ENCODE results near the genes TLR8 and GLRA2.

- CAGE, long polyA plus RNA, result no peak
- RRBS, result no CpG with 5 or more reads among the region's 5 CpGs
These were observed at the start of gene TLR8 for GRCh38 chrX:12906559-12906836. TLR8 (plus strand) TSS chrX:12906620.

- CAGE, long polyA plus RNA, result no peak
- RRBS, result no CpG with 5 or more reads among the region's 3 CpGs
These were observed 18.0 kb upstream of the TMSB4X start for GRCh38 chrX:12956849-12957317.

- CAGE, long polyA plus RNA, result no peak
- RRBS, result no CpG with 5 or more reads among the region's 8 CpGs
These were observed 1.0 kb upstream of the TMSB4X start for GRCh38 chrX:12973972-12974231.

GRCh38 chrX:12997867-12998706 lies 23.2 kb downstream of the TMSB4X start:
- CAGE, long polyA plus RNA, result no peak
- RRBS, result no CpG with 5 or more reads among the region's 5 CpGs

GRCh38 chrX:13000167-13000571 lies 25.3 kb downstream of the TMSB4X start:
- CAGE, long polyA plus RNA, result no peak
- RRBS, result no CpG with 5 or more reads among the region's 4 CpGs

GRCh38 chrX:13008183-13008830 lies 33.4 kb downstream of the TMSB4X start:
- CAGE, long polyA plus RNA, result no peak
- RRBS, result no CpG with 5 or more reads among the region's 6 CpGs

DNA sequence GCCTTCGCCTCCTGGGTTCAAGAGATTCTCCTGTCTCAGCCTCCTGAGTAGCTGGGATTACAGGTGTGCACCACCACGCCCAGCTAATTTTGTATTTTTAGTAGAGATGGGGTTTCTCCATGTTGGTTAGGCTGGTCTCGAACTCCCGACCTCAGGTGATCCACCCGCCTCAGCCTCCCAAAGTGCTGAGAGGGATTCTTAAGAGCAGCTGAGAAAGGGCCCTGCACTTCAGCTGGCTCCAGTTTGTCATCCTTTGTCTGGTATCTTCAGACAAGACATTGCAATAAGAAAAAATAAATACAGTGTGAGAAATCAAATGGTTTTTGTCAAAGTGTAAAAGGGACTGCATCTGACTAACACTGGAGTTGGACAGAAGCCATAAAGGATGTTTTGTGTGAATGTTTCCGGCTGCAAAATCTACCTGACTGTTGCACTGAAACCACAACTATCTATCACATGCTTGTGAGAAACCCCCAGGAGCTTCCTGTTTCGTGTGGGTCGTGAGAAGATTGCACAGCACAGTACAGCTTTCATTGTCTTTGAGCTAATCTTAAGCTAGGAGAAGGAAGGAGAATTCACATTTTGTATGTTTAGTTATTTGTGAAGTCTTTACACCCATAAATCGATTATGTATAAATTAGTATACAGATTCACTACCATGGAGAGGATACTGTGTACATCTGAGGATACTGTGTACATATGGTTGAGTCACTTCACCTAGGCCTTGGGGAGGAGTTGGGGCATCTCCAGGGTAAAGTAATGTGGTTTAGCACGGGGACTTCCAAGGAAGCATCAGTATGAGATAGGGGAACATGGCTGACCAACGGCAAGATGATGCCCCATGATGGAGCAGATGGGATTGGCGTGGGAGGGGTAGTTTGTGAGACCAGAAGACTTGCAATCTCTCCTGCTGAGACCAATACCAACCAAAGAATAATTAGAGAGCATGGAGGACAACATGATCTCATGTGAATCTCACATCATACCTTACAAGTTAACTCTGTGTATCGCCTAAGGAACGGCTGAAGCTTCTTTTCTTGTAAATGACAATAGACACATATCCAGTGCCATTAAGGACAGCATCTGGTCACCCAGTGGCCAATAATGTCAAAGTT lies 42.9 kb upstream of the FAM9C start:
- CAGE, long polyA plus RNA, result no peak
- RRBS, result no CpG with 5 or more reads among the region's 14 CpGs

- CAGE, long polyA plus RNA, result no peak
- RRBS, result no CpG with 5 or more reads among the region's 12 CpGs
These were observed 66.2 kb upstream of the FAM9C start for GRCh38 chrX:13110290-13111415.

- CAGE, long polyA plus RNA, result no peak
- RRBS, result no CpG with 5 or more reads among the region's 6 CpGs
These were observed 98.5 kb upstream of the FAM9C start for GRCh38 chrX:13142801-13143404.

DNA sequence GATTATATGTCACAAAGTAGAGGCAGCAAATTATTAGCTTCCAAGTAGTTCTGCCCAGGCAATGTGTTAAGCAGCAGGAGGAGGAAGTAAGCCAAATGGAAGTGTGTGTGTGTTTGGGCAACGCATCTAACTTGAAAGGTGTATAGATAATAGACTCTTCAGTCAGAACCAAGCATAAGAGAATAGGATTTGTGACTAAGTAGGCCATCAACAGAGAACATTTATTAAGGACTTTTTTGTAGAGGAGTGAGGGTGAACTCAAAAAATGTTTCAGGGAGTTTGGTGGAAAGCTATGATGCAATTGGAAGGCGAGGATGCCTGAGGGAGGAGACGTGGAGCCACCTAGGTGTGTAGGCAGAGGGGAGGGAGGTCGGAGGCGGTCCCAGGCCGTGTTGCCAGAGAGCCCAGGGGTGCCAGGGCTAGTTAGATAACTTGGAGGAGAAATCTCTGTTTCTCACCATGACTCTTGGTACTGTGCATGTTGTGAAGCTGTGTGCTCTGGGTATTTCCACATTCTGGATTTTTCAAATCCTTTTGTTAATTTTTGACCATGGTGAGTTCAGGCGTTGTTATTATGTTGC lies 4.3 kb downstream of the RAB9A start:
- CAGE, long polyA plus RNA, result no peak
- RRBS, result no CpG with 5 or more reads among the region's 7 CpGs

DNA sequence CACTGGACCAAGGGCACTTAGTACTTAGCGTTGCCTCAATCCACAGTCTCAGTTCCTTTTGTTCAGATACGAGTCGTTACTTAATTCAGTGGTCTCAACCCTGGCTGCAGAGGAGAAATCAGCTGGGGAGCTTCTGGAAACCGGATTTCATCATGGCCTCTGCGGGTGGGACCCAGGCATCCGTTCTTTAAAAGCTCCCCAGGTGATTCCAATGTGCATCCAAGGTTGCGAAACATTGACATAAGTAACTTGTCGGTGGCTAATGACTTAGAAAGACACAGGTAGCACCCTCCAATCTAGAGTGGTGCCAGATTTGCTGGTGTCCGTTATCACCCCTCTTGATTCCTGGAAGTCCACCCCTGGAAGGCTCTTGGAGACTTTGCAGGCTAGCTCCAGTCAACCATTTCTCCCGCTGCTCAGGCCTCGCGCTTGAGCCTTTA lies 90.6 kb downstream of the GEMIN8 start:
- CAGE, long polyA plus RNA, result no peak
- RRBS, result no CpG with 5 or more reads among the region's 12 CpGs

GRCh38 chrX:14109761-14110182 lies 80.1 kb upstream of the GEMIN8 start:
- CAGE, long polyA plus RNA, result no peak
- RRBS, result no CpG with 5 or more reads among the region's 15 CpGs

GRCh38 chrX:14529193-14530104 lies at the start of gene GLRA2:
GLRA2 (plus strand) TSS chrX:14529536.
- CAGE, long polyA plus RNA, result no peak
- RRBS, result no CpG with 5 or more reads among the region's 24 CpGs

DNA sequence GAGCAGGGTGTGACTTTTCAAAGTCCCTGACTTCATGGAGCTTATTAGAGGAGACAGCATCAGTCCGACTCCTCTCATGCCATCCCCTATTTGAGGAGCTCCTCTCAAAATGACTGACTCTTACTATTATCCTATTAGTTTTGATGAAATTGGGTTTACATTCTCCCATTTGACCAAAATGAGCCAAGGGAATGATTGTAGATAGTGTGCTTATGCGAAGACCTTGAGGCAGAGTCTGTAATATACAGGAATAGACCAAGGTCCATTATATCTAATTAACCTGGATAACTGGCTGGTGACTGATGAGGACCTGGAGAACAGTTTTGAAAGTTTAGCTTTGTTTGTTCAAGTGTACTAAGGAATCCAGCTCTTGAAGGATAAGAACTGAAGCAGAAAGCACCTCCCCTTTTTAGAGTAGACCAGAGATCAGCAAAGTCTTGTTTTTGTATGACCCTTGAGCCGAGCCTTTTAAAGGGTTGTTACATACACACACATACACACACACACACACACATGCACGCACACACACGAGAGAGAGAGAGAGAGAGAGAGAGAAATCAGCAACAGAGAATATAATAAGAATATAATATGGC lies 12.9 kb downstream of the MOSPD2 start:
- CAGE, long polyA plus RNA, result no peak
- RRBS, result no CpG with 5 or more reads among the region's 5 CpGs

GRCh38 chrX:15853478-15854080 lies 1.0 kb downstream of the AP1S2 start:
- CAGE, long polyA plus RNA, result no peak
- RRBS, result no CpG with 5 or more reads among the region's 15 CpGs

DNA sequence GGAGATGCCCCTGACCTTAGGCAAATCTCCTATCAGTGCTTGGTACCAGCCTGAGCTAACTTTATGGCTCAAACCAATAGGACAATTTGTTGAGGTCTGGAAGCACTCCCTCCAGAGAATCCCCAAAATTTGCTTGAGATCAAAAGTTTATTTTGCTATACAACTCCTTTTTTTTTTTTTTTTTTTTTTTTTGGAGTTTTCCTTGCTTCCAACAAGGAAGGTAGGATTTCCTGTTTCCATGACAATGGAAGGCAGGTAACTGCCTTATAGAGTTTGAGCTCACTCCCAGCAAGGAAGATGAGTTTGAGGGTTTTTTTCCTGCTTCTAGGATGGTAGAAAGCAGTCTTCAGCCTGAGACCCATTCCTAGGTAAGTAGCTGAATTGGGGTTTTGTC lies 73.0 kb upstream of the S100G start:
- CAGE, long polyA plus RNA, result no peak

DNA sequence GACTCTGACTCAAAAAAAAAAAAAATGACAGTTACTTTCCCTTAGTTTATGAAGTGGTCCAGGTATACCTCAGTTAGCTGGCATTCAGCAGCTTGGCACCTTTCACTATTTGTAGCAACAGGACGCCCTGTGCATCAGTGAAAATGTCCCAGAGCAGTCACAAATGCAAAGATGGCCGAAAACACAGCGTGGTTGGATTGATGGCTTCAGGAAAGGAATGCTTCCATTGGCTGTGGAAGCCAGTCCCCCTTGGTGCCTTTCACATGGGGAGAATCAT lies 36.0 kb downstream of the TXLNG start:
- CAGE, long polyA plus RNA, result no peak
- RRBS, result no CpG with 5 or more reads among the region's 3 CpGs

DNA sequence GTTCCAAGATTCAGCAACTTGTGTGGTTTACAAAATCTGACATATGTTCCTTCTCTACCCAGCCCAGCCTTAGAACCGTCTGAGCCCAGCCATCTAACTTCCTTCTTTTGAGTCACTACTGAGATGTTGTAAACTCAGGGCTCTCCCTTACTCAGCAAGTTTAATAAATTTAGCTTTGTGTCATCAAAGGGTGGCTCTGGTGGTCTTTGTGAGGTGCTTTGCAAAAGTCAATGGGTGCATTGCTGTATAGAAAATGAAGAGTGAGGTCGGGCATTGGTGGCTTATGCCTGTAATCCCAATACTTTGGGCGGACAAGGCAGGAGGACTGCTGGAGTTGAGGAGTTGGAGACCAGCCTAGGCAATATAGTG lies 32.3 kb upstream of the REPS2 start:
- CAGE, long polyA plus RNA, result no peak
- RRBS, result no CpG with 5 or more reads among the region's 3 CpGs

GRCh38 chrX:17021830-17022529 lies 75.5 kb downstream of the REPS2 start:
- CAGE, long polyA plus RNA, result no peak
- RRBS, result no CpG with 5 or more reads among the region's 10 CpGs

GRCh38 chrX:17149195-17150014 lies 202.9 kb downstream of the REPS2 start:
- CAGE, long polyA plus RNA, result no peak
- RRBS, result no CpG with 5 or more reads among the region's 17 CpGs